Umbilical cord (tissue), 2 donors: ENCODE data around the gene LANCL2.

GRCh38 chr7:54757722-54758199 lies 1.2 kb downstream of the SEC61G start:
- RAMPAGE, long total RNA = no peak

DNA sequence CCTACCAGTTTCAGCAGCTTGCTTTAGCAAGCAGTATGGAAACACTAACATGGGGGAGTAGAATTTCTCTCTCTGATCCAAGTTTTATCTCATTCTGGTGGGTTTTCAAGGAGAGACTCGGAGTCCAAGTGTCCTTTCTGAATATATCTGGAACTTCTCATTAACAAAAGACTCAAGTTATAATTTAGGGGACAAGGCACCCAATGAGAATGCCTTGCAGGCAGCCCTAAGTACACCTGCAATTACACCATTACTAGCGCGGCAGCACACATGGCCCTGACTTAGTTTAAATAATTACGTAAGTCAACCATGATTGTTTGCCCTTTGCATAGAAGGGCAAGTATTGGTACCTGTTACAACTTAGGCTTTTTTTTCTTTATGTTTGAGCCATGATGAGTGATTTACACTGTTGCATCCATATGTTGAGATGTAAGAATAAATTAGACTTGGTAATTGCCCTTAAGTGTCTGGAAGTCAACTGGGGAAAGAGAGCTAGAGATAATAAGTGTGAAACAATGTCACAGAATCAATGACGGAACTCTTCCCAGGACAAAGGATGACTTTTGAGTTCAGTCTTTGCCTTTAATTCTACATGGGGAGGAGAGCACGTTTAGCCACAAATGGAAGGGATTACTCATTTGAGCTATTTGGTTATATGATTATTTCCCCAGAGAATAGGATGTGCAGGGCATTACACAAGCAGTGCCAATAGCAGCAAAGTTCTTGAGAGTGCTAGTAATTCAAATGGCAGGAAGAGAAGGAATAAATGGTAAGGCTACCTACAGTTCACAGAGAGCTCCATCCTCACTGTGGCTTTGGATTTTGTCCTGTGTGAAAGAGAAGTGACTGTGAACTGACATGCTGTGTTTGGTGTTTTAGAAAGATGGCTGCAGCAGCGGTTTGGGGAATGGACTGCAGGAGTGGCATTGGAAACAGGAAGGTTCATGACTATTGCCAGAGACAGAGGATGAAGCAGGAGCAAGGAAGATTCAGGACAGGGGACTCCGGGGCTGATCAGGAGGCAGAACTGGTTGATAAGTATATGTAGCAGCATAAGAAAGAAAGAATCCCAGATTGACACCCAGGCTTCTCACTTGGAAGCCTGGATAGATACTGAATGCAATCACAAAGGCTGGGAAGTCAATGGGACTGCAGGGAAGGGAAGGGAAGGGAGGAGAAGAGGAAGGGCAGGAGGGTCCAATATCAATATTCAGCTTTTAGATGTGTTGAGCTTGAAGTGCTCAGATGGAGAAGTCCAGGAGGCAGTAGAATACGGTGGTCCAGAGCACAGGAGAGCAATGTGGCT lies 6.0 kb downstream of the EGFR start:
- RAMPAGE, long total RNA = no peak

- RAMPAGE, long total RNA = no peak
These were observed 24.8 kb downstream of the EGFR start for GRCh38 chr7:55043531-55044148.

GRCh38 chr7:55078430-55078758 lies 59.6 kb downstream of the EGFR start:
- RAMPAGE, long total RNA = no peak

GRCh38 chr7:55120680-55121429 lies 102.0 kb downstream of the EGFR start:
- RAMPAGE, long total RNA = no peak

DNA sequence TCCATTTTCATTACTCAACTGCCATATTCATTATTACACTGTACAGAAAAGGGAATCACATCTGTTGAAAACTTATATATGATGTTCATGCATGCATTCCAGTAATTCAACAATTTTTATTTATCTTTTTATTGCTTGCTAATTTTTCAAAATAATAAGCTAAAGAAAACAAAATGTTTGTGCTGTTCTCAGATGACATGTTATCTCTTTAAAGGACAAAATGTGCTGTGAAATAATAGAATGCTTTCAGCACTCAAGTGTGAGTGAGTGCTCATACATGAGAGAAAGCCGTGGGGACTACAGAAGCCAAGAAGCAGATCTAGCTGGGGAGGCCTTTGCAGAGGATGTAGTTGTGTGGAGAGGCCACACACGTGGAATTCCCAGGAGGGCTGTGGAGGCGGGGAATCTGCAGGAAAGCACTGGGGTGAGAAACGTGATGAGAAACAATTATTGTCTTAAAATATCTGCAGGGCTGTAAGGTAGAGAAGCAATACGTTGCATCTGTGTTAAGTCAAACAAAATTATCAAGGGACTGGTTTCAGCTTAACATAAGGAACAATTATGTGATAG lies 110.2 kb downstream of the EGFR start:
- RAMPAGE, long total RNA = no peak

GRCh38 chr7:55365093-55366156 lies at the start of gene LANCL2:
Gene LANCL2 (plus strand): TSS chr7:55365337.
- RAMPAGE, long total RNA = no peak

- RAMPAGE, long total RNA = no peak
These were observed 26.8 kb downstream of the VOPP1 start for GRCh38 chr7:55545234-55546080.

DNA sequence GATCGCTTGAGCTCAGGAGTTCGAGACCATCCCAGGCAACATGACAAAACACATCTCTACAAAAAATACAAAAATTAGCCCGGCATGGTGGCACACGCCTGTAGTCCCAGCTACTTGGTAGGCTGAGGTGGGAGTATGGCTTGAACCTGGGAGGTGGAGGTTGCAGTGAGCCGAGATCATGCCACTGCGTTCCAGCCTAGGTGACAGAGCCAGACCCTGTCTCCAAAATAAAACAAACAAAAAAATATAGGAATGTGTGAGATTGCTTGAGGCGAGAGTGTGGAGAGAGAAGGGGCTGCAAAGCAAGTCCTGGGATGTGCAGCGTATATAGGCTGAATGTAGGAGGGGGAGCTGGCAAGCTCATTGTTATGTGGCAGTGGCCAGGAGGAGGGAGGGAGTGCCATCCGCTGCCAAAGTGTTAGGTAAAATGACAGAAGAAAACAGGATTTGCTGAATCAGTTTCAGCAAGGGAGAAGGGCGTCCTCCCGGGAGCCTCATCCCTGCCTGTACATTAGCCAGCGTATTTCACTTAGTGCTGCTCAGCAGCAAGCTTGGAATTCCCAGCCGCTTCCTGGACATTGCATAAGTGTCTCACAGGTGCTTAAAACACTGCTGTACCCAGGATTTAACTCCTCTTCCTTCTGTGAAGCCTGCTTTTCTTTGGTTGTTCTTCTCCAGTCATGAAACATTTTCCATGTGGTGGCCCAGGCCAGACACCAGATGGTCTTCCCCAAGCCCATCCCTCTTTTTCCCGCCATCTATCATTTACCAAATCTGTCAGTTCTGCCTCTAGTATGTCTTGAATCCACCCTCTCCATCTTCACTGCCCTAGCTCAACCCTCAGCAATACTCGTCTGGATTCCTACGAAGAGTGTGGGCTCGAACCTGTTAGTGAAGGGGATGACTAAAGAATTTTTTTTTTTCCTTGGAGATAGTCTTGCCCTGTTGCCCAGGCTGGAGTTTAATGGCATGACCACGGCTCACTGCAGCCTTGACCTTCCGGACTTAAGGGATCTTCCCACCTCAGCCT lies 2.5 kb downstream of the NIPSNAP2 start:
- RAMPAGE, long total RNA = no peak

DNA sequence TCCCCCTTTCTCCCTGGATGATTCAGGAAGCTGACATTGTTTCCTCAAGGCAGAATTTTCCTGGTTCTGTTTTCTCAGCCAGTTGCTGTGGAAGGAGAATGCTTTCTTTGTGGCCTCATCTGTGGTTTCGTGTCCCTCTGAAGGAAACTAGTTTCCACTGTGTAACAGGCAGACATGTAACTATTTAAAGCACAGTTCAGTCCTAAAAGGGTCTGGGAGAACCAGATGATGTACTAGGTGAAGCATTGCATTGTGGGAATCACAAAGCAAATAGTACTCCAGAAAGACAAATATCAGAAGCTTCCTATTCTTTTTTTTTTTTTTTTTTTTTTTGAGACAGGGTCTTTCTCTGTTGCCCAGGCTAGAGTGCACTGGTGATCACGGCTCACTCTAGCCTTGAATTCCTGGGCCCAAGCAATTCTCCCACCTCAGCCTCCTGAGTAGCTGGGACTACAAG lies 12.8 kb downstream of the PHKG1 start:
- RAMPAGE, long total RNA = no peak

DNA sequence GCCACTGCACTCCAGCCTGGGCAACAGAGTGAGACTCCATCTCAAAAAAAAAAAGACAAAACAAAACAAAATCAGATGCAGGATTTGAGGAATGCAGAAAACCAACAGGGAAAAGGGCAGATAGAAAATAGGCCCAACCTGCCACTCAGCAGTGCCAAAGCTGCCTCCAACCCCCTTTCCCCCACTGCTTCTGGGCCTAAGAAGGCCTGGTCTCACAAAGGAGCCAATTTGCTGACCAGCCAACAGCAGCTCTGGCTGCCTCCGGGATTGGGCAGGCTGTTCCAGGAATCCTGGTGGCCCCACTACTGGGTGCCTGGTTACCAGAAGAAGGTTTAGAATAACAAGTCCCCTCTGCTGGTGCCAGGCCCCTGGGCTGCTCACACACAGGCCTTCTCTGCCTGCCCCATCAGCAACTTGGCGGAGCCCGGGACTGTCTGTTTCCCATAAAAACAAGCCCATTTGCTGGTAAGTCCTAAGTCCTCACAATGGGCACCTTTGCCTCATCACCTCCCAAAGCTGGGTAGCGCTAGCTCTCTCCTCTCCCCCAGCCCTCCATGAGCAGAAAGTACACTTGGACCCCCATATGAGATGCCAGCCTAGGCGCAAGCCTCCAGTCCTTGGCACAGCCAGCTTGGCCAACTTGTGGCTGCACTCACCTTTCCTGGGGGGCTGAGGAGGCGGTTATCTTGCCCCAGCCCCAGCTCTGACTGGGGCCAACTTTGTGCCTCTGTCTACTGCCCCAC lies 1.1 kb downstream of the PHKG1 start:
- RAMPAGE, long total RNA = no peak

- RAMPAGE, long total RNA = no peak
These were observed 48.3 kb upstream of the NUPR2 start for GRCh38 chr7:56164546-56164864.

- RAMPAGE, long total RNA = no peak
These were observed 320.6 kb downstream of the ZNF716 start for GRCh38 chr7:57770541-57771029.

GRCh38 chr7:63899890-63901145 lies 98.3 kb upstream of the ZNF722 start:
- RAMPAGE, long total RNA = no peak

- RAMPAGE, long total RNA = no peak
These were observed 68.0 kb downstream of the ZNF680 start for GRCh38 chr7:64494839-64495339.

- RAMPAGE, long total RNA = no peak
These were observed 14.1 kb upstream of the ZNF273 start for GRCh38 chr7:64888588-64889793.

- RAMPAGE, long total RNA = no peak
These were observed 150.2 kb upstream of the VKORC1L1 start for GRCh38 chr7:65722583-65723130.

DNA sequence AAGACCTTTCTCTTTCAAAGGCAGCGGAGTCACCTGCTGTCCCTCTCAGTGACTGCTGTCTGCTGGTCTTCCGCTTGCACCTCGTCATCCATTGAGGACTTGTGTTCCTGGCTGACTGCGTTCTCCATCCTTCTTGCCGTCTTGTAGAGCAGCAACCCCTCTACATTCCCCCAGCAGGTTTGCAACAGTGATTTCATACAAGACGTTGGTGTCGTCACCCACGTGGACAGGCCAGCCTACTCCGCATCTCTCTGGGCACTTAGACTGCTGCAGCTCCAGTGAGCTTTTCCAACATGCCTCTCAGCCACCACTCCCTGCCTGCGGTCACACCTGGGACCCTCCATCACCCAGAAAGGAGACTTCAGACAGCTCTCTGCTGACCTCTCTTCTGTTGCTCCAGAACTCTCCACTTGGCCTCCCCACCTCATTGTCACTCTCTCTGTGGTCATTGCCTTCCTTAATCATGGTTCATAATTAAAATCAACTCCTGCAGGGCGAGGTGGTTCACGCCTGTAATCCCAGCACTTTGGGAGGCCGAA lies 149.4 kb upstream of the VKORC1L1 start:
- RAMPAGE, long total RNA = no peak

GRCh38 chr7:65960480-65961307 lies 21.3 kb downstream of the GUSB start:
- RAMPAGE, long total RNA = no peak

DNA sequence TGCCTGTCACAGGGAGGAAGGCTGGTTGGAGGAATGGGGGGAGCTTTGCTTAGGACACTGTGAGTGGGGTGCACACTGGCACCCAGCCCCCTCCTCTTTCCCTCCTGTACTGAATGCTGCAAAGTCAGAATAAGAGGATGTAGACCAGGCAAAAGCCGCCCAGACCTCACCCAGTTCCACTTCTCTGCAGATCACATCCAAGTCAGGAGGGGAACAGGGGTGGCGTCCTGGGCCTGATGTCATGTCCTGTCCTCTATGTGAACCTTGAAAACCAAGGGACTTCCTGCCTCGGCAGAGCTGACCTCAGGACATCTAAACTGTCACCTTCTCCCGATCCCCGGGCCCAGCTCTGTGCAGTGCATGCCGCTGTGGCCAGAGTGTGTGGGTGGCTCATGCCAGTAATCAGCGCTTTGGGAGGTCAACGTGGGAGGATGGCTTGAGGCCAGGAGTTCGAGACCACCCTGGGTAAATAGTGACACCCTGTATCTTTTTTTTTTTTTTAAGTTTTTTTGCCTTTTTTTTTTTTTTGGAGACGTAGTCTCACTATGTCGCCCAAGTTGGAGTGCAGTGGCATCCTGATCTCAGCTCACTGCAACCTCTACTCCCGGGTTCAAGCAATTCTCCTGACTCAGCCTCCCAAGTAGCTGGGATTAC lies 1.2 kb downstream of the GUSB start:
- RAMPAGE, long total RNA = no peak